ENCODE measurements around the genes POU3F1, RHBDL2 and PPIE.

GRCh38 chr1:38046724-38047704 is at the start of gene POU3F1:
POU3F1 (minus strand) TSS chr1:38046793.
- PRO-cap, result bidirectional peak, plus-strand start at chr1:38046964, minus-strand start at chr1:38046793; bidirectional peak, plus-strand start at chr1:38047591, minus-strand start at chr1:38047454
- RRBS, result 10% methylated on average over 89 of the region's 142 CpGs

GRCh38 chr1:38114796-38115125 is 68.2 kb upstream of the POU3F1 start:
- PRO-cap, result no peak
- RRBS, result no CpG with 5 or more reads among the region's 4 CpGs

- PRO-cap, result no peak
- RRBS, result no CpG with 5 or more reads among the region's 13 CpGs
Observed at GRCh38 chr1:38474513-38475209, 384.9 kb downstream of the RRAGC start.

GRCh38 chr1:38498677-38499103 is 360.9 kb downstream of the RRAGC start:
- PRO-cap, result no peak
- RRBS, result no CpG with 5 or more reads among the region's 7 CpGs

GRCh38 chr1:38586976-38587294 is 272.6 kb downstream of the RRAGC start:
- PRO-cap, result no peak
- RRBS, result no CpG with 5 or more reads among the region's 4 CpGs

DNA sequence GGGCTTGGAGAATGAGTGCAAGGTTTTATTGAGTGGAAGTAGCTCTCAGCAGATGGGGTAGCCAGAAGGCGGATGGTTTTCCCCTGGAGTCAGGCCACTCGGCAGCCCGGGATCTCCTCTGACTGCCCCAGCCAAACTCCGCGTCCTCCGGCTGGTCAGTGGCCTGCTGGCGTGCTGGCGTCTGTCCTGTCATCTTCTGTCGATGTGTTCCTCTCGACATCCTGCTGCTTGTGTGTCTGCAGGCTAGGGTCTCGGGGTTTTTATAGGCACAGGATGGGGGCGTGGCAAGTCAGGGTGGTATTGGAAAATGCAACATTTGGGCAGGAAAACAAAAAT is 27.5 kb upstream of the GJA9 start:
- PRO-cap, result no peak
- RRBS, result no CpG with 5 or more reads among the region's 12 CpGs

- PRO-cap, result unidirectional peak, plus-strand start at chr1:38941216
- RRBS, result no CpG with 5 or more reads among the region's 5 CpGs
Observed at GRCh38 chr1:38941003-38941495, 581 bp downstream of the RHBDL2 start.

DNA sequence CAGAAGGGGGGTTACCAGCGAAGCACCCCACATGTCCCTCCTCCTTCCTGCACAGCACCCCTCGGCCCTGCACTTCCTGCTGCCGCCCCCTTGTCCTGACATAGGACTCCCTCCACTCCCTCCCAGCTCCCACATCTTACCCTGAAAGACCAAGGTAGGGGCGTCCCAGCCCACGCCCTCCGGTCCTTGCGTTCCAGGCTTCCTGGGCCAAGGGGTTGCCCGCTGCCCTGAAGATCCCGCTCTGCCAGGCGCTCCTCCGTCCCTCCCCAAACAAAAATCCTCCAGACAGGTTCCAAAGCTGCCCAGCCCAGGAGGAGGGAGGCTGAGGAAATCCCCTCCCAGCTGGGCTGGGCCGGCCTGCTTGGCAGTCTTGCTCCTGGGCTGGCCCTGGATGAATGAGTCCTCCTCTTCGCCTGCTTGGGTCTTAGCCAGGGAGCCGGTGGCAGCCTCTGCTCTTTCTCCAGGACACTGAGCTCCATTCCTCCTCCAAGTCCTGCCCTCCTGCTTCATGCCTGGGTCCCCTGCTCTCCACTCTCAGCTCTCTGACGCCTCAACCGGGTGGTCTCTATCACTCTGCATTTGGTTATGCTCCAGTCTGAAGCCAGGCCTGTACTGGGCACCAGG is at the start of gene RHBDL2:
Gene RHBDL2 (minus strand): TSS at position 289 of the 624 bp plus-strand sequence.
- PRO-cap, result bidirectional peak, plus-strand start at position 377 of the sequence, minus-strand start at position 272 of the sequence
- RRBS, result 3% methylated on average over 3 of the region's 16 CpGs

- PRO-cap, result no peak
- RRBS, result no CpG with 5 or more reads among the region's 10 CpGs
Observed at GRCh38 chr1:38992034-38992219, 851 bp downstream of the AKIRIN1 start.

- PRO-cap, result no peak
- RRBS, result no CpG with 5 or more reads among the region's 5 CpGs
Observed at GRCh38 chr1:39110485-39111315, 84.5 kb downstream of the NDUFS5 start.

DNA sequence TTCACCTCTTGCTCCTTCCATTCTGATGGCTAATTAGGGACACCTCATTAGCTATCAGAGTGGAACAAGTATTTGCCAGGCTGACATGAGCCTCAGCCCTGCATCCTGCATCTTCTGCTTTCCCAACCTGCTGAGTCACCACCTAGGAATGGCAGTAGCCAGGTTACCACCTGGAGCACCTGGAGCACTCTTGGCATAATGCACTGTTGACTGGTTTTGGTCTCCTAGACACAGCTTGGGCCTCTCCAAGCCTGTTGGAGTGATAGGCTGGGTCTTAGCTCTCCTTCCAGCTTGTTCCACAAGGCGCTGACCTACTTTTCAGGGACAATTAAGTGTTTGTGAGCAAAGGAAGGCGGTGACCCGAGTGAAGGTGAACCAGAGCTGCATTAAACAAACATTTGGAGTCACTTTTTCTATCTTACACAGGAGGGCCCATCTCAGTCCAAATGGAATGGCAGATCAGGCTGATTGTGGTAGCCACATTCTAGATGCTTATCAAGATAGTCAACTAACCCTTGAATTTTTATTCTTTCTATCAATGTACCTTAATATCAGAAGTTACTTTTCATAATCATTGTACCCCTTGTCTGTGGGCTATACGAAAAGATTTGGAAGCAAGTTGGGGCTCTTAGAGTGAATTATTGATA is 61.7 kb upstream of the MACF1 start:
- PRO-cap, result no peak
- RRBS, result no CpG with 5 or more reads among the region's 4 CpGs

DNA sequence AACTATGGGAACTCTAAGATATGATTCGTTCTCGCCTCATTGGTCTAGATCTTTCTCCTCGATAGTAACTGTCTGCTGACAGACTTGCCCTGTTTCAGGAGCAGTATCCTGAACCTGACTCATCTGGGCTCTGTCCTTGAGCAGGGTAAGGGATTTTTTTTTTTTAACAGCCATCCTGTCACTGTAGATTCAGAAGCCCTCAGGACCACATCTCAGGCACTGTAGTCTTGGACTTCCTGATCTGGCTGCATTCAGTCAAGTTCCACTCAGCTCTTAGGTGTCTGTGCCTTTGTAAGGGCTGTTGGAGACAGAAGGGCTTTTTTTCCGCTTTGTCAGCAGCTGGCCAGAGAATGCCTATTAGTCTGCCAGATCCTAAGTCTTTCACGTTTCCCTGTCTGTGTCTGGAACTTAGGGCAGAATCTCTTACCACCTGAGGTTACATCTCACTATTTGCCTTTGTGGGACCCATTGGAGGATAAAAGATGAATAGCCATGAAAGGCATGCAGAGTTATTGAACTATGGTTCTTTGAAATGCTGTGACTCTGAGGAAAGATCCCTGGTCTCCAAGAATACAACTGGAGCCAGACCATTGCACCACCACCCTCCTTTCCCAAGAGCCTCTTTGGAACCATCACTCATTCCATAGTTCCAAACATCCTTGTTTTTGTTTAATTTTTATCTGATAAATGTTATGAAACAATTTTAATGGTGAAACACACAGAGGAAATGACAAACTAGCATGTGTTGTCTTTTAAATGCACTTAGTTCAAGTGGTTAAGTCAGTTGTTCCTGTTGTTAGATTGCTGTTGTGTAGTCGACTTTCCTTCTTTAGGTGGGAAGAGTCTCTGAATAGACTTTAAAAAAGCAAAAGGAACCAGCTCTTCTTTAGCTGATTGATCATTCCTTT is 49.7 kb upstream of the MACF1 start:
- PRO-cap, result no peak
- RRBS, result no CpG with 5 or more reads among the region's 6 CpGs

- PRO-cap, result no peak
- RRBS, result no CpG with 5 or more reads among the region's 1 CpG
Observed at GRCh38 chr1:39296356-39296660, 91.8 kb downstream of the MACF1 start.

GRCh38 chr1:39387292-39387811 is 104.1 kb upstream of the BMP8A start:
- PRO-cap, result no peak
- RRBS, result no CpG with 5 or more reads among the region's 5 CpGs

DNA sequence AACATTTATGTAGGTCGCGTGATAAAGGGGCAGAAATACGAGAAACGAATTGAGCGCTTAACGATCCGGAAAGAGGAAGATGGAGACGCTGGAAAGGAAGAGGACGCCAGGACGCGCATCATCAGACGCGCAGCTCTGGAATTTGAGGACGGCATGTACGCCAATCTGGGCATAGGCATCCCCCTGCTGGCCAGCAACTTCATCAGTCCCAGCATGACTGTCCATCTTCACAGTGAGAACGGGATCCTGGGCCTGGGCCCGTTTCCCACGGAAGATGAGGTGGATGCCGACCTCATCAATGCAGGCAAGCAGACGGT is 24.2 kb downstream of the BMP8A start:
- PRO-cap, result no peak
- RRBS, result no CpG with 5 or more reads among the region's 20 CpGs

DNA sequence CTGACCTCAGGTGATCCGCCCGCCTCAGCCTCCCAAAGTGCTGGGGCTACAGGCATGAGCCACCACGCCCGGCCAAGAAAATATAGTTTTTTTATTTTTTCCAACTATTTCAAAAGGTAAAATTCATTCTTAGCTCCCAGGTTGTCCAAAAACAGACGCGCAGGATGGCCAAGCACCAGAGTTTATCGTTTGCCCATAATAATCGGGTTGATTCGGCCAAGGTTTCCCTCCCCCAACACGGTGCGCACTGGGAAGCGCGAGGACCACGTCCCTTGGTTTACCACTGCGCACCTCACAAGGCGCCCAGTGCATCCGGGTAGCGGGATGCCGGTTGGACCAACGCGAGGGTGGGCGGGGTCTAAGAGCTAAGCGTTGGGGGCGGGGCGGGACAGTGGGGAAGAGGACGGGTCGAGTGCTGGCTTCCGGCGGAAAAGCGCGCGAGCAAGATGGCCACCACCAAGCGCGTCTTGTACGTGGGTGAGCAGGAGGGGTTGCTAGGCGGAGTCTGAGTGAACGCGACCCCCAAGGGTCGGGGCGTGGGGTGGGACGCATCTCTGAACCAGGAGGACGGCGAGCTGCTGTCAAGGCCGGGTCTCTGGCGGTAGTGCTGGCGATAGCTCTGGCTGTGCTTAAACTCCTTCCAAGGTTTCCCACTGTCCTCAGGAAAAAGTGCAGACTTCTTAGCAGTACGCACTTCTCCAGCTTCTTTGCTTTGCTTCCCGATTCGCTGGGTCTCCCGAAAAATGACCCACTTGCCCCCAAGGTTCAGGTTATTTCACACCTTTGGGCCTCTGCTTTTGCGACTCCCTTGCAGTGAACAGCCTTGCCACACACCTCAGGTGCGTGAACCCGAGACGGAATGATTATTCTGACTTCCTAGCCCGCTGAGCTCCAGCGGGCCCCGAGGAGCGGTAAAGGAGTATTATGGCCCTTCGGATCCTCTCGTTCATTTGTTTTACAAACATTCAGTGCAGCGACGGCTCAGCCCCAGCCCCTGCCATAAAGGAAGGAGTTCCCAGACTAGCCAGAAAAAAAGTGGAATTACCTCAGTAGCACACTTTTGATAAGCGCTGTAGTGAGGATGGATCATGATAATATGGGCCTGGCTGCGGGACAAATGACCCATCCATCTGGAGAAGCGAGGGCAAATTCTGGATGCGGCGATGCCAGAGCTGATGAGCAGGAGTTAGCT is at the start of gene PPIE:
Gene PPIE (plus strand): TSS at position 428 of the 1,192 bp plus-strand sequence.
- PRO-cap, result bidirectional peak, plus-strand start at position 428 of the sequence, minus-strand start at position 296 of the sequence; bidirectional peak, plus-strand start at position 866 of the sequence, minus-strand start at position 861 of the sequence
- RRBS, result 1% methylated on average over 7 of the region's 67 CpGs

DNA sequence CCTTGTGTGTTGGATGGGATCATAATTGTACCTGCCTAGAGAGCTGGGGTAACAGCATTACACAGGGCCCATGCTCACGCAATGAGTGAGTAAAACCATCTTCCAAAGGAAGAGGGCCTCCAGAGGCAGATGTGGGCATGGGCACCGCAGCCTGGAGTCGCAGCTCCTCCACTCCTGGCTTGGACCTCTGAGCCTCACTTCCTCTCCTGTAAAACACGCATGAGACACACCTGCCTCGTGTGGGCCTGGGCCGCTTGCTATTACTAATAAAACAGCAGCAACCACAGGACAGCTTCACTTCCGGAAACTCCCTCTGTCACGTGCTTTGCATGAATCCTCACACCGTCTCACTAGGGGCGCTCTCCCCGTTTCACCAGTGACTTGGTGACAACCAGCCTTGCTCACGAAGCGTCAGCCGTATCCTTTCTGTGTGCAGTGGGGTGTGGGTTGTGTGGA is 10.4 kb upstream of the BMP8B start:
- PRO-cap, result no peak
- RRBS, result no CpG with 5 or more reads among the region's 14 CpGs

GRCh38 chr1:39955765-39956560 is 1.0 kb downstream of the MFSD2A start:
- PRO-cap, result bidirectional peak, plus-strand start at chr1:39955876, minus-strand start at chr1:39955800; bidirectional peak, plus-strand start at chr1:39956148, minus-strand start at chr1:39956055; bidirectional peak, plus-strand start at chr1:39956388, minus-strand start at chr1:39956365
- RRBS, result no CpG with 5 or more reads among the region's 24 CpGs

GRCh38 chr1:40036593-40037098 is 3.9 kb upstream of the CAP1 start:
- PRO-cap, result no peak
- RRBS, result no CpG with 5 or more reads among the region's 3 CpGs

GRCh38 chr1:40114362-40114867 is 17.4 kb upstream of the PPT1 start:
- PRO-cap, result no peak
- RRBS, result no CpG with 5 or more reads among the region's 5 CpGs

Measured in MCF 10A (cell line).